Vein endothelial cell (primary cell): Measurements from ENCODE around the gene IL19.

DNA sequence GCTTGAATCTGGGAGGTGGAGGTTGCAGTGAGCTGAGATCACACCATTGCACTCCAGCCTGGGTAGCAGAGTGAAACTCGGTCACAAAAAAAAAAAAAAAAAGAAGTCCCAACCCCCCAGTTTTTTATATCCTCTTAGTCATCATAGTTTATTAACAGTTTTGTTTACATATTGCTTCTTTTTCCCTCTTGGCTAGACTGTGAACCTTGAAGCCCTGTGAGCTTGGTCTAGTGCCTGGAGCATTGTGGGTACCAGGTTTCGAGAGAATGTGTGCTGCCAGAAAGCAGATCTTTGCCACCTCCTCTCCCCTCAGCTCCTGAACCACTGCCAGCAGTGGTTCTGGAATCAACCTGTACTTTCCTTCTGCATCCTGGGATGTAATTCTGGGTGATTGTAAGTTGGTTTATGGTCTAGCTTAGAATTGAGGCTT, 30.0 kb downstream of the MAPKAPK2 start:
- CAGE, long polyA plus RNA = no peak

GRCh38 chr1:206724932-206725248, 40.2 kb downstream of the MAPKAPK2 start:
- CAGE, long polyA plus RNA = no peak

DNA sequence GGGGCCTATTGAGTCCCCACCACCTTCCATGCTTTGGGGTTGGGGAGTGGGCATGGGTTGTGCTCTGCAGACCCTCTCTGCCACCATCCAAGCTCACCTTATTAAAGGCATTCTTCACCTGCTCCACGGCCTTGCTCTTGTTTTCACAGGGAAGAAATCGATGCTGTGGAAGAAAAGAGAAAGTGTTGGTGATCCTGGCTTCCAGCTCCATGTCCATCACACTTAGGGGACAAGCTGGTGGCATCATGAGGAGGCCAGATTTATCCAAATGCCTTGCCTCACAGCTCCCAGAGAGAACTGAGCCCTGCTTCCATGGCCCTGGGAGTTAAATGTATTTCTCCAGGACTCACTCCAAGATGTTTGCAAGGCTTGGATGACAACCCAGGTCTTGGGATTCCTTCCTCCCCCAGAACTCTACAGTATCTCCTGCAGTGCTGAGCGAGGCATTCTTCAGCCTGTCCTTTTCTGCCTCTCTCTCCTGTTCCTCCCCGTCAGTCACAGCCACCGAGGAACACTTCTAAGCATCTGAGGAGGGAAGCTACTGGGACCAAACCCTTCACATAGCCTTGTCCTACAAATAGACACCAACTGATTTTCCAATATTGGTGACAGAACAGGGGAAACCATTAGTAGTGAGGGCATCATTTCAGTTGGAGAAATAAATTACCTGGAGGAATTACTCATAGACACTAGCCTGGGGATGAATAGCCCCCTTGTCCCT, 681 bp upstream of the IL19 start:
- CAGE, long polyA plus RNA = no peak

DNA sequence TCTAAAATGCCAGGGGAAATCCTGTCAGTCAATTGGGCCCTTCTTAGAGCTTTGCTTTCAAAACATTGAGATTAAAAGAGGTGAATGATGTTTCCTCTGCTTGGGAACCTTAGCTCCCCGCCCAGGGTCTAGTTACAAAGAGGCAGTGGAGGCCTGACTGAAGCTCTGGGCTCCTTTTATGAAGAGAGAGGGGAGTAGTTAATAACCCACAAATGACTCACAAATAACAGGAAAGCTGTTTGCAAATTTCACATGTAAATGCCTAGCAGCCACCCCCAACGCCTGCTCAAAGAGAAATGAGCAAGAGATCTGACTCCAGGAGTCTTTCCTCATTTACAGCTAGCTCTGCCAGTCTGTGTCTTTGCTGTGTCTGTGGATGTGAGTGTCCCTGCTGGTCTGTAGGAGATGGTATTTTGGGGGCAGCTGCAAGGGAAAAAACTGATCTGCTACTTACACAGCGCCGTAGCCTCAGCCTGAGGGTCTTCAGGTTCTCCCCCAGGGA, at the start of gene IL19:
IL19 (plus strand) TSS at position 321 of the 502 bp plus-strand sequence.
- CAGE, long polyA plus RNA = no peak

GRCh38 chr1:206770955-206771969, 689 bp downstream of the IL19 start:
- CAGE, long polyA plus RNA = no peak

GRCh38 chr1:206803098-206803642, 30.9 kb upstream of the IL10 start:
- CAGE, long polyA plus RNA = no peak

DNA sequence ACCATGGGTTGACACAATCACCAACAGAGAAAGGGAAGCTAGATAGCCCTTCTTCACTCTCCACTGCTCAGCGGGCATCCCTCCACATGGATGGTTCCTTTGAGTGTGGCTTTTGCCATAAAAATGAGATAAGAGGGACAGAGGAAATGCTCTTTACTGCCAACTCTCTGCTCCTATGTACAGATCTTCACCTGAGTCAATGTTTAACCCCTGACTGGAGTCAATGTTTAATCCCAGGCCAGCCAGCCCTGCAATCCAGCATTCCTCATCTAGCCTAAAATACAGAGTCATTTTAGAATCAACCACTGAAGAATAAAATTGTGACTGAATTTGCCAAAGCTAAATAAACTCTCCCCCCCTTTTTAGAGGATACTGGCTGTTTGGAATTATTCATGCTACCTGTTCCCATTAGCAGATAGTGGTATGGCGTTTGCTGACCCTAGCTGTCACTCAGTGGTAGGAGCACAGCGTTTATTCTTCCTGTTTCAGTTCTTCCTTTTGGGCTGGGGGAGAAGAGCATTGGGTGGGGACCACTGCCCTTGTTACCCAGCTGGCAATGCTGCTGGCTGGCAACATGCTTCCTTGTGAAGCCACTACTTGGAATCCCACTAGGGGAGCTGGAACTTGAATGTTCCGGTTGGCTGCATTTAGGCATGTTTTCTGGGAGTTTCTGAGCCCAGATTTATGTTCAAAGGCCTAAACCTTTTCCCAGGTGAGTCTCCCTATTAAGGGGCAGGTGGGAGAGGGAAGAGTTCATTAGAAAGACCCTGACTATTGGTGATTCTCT, 5.3 kb upstream of the PIGR start:
- CAGE, long polyA plus RNA = no peak

DNA sequence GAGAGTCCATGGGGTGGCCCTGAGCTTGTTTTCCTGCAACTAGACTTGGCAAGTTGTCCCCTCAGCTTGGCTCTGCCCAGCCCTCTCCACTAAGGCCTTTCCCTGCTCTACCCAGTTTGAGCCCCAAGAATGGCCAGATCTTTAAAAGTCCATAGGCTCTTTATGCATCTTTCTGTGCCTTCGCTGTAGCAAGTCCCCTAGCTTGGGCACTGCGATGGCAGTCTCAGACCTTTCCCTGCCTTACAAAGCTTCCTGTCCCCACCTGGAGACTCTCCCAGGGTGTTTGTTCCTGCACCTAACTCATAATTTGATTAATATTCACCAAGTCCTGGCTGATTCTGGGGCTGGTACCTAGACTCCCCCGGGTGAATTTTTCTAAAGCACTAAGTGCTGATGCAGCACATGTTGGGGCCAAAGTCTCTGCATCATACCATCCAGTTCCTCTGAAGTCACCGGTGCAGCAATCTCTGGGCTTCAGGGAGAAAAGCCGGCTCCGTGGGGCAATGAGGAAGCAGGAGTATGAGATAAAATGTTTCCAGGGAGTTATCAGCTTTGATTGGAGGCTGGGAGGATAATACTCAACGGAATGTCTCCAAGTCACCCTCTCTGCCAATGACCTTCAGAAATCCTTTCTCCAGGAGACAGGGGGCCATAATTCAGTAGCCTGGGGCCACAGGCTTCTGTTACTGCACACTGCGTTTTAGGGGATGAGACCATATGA, 1.3 kb downstream of the FCAMR start:
- CAGE, long polyA plus RNA = no peak

DNA sequence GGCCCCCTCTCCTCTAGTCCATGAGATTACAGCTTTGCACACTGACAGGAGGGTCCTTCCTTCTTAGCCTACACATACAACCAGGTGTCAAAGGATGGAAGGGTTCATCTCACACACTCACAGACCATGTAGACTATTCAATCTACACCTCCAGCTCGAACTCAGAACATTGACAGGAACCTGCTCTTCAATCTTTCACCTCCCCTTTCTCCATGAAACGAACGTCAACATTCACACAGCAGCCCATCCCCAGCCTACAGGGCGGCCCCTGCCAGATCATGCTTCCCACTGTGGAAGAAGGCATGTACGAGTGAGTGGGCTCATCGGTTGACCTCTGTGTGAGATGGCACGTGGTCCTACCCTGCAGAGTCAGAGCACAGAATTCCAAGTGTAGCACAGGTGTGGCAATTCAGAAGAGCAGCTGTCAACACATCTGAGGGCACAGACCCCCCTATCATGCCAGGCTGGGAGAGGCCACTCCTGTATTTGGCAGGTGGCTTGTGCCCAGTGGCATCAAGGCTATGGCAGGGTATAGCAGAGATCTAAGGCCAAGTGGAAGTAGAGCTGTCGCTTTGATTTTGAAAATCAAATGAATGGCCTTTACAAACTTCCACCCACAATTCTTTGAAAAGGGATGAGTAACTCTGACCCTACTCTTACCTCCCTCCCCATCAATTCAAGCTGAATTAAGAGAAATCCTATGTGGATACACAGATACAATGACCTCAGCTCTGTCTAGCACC, 13.6 kb downstream of the C1orf116 start:
- CAGE, long polyA plus RNA = no peak

DNA sequence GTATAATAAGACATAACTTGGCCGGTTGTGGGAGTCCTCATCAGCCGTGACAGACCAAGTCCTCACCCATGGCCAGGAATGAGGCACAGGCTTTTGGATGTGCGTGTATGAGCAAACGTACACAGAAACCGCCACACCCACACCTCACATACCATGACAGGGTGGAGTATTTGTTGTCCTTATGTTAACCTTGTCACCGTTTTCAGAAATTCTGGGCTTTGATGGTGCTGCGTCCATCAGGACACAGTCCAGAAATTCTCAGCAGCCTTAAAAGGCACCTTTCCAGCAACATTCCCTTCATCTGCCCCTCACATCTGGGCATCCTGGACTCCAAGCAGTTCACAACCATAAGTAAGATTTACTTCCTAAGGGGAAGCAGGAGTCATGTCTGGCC, 12.4 kb downstream of the C1orf116 start:
- CAGE, long polyA plus RNA = no peak

GRCh38 chr1:207030874-207031490, 1.6 kb downstream of the C1orf116 start:
- CAGE, long polyA plus RNA = no peak

DNA sequence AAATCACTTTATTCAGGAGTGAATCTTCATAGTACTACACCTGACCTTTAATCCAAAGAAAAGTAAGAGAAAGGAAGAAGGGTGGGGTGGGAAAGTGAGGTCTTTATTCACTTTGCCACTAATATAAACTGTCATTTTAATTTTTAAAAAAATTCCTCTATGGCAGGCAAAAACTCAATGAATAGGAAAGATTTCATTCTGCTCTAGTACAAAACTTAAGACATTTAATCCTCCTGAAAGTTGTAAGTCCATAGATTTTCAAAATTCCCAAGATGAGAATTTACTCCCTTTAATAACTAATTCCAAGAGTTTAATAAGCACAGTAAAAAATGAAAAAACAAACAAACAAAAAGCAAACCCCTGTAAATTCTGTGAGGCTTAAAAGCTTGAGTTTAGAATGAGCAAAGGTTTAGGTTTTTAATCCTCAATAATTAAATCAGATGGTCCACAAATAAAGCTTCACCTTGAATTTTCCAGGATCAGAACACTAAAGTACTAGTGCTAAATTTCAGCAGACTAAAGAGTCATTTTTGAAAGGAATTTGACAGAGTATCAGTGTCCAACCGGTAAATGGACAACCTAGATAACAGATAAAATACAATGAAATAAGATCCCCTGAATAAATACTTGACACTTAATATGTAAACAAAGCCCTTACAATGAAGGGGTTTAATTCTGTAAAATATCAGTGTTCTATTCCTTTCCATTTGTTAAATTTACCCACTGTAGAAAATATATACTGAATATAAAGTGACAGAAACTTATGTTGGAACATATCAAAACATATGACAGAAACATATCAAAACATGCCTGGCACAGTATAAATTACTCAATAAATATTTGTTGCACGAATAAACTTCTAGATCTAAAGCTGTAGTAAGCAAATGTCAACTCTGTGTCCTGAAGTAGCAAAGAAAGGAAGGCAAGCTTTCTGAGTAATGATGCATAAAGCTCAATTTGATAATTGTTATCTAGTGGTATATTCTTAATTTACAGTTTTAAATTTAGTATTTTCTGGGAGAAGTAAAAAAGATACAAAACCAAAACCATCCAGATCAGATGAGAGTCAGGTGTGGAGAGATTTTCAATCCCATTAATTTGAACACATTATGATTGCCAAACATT, 4.6 kb downstream of the YOD1 start:
- CAGE, long polyA plus RNA = no peak

DNA sequence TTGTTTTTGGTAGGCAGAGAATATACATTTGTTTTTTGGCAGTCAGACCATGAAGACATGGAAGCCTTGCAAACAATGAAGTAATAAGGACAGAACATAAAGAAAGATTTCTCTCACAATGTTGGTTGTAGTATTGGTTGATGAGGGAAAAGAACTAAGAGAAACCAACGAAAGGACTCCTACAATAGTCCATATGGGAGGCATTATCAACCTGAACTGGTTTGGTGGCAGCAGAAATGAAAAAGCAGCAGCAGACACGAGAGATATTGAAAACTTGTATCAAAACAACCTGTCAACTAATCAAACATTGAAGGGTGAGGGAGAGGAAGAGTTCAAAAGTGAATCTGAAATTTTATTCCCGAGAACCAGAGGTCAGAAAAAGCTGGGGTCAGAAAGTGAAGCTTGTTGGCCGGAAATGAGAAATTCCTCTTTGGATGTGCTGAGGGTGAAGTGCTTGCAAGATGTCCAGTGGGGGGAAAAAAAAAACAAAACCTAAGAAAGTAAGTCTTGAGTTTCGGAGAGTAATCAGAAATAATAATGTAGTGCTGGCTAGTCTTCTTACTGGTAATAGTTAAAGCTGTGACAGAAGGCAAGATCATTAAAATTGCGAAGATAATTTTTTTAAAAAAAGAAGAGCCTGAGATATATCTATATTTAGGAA, 1.9 kb upstream of the C4BPA start:
- CAGE, long polyA plus RNA = no peak

DNA sequence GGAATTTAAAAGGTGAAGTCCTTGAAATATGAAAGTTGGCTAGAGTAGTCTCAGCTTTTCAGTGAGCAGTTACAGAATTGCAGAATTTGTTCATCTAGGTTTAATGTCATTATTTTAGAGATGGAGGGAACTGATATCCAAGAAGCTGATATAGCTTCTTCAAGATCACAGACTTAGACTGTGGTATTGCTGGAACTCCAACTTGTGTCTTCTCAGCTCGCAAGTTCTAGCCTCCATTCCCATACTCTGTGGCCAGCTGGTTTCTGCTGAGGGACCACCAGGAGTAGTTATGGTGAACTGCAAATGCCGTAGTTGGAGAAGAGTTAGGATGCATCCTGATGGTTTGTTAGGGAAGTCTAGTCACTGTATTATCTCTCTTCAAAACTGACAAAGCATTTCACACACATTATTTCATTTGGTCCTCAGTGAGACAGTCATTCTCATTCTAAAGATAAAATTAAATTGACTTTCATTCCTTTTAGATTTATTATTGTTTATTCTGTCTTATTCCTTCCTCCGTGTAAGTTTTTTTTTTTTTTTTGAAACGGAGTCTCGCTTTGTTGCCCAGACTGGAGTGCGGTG, 2.0 kb downstream of the C4BPA start:
- CAGE, long polyA plus RNA = no peak

DNA sequence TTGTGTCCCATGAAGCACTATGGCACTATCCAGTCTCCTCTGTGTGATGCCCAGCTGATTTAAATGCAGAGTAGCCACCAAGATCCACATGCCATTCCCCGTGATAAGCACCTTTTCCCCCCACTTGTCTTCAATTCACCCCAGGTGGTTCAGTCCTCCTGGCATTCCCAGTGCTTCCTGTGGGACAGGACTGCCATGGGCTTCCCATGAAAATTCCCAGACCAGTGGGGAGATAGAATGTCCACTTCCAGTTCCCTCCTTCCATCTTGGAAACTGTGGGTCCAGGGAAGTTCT, 49.1 kb downstream of the C4BPA start:
- CAGE, long polyA plus RNA = no peak

GRCh38 chr1:207172355-207172554, 68.2 kb downstream of the C4BPA start:
- CAGE, long polyA plus RNA = no peak

GRCh38 chr1:207240279-207240765, 81.2 kb upstream of the CD55 start:
- CAGE, long polyA plus RNA = no peak

- CAGE, long polyA plus RNA = no peak
Measured at GRCh38 chr1:207316558-207317315, 4.7 kb upstream of the CD55 start.

DNA sequence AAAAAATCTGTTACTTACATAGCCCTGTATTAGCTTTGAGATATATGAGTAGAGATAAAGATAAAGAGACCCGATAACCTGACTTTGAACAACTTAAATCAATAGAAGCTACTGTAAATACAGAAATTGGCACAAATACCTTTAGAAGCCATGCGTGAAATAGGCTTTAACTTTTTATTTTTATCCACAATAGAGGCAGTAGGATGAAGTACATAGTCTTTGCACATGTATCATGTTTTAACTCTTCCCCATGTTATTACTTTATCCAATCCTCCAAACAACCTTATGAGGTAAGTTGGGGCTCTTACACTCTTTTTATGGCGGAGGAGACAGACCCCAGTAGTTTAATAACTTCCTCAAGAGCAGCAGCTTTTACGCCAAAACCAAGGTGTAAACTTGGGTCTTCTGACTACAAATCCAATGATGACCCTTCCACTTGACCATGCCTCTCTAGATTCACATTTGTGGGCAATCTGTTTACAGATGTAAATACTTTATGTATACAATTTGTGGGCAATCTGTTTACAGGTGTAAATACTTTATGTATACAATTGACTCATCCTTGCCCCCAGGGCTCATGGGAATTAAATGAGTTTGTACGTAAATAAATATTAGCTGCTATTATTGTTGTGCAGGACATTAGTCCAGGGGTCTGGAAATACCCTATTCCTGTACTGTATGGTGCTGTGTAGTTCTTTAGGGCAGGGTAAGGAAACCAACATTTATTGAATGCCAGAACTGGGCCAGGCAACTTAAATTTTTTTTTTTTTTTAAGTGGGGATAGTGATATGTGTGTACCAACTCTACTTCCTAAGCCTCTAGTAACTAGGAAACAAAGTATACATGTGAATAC, 2.3 kb downstream of the CD55 start:
- CAGE, long polyA plus RNA = no peak

GRCh38 chr1:207330106-207330503, 8.6 kb downstream of the CD55 start:
- CAGE, long polyA plus RNA = no peak